Osteoblast (primary cell): Measurements from ENCODE around the genes PNO1 and CNRIP1.

- CAGE, long polyA plus RNA, result no peak
- RRBS, result no CpG with 5 or more reads among the region's 6 CpGs
Measured at GRCh38 chr2:65032154-65032535, 24.1 kb upstream of the CEP68 start.

- CAGE, long polyA plus RNA, result no peak
- RRBS, result no CpG with 5 or more reads among the region's 4 CpGs
Measured at GRCh38 chr2:65101042-65101471, 28.8 kb downstream of the RAB1A start.

GRCh38 chr2:65130988-65131347, 1.1 kb upstream of the RAB1A start:
- CAGE, long polyA plus RNA, result no peak
- RRBS, result no CpG with 5 or more reads among the region's 4 CpGs

GRCh38 chr2:65269896-65270357, 42.3 kb downstream of the ACTR2 start:
- CAGE, long polyA plus RNA, result no peak
- RRBS, result no CpG with 5 or more reads among the region's 2 CpGs

DNA sequence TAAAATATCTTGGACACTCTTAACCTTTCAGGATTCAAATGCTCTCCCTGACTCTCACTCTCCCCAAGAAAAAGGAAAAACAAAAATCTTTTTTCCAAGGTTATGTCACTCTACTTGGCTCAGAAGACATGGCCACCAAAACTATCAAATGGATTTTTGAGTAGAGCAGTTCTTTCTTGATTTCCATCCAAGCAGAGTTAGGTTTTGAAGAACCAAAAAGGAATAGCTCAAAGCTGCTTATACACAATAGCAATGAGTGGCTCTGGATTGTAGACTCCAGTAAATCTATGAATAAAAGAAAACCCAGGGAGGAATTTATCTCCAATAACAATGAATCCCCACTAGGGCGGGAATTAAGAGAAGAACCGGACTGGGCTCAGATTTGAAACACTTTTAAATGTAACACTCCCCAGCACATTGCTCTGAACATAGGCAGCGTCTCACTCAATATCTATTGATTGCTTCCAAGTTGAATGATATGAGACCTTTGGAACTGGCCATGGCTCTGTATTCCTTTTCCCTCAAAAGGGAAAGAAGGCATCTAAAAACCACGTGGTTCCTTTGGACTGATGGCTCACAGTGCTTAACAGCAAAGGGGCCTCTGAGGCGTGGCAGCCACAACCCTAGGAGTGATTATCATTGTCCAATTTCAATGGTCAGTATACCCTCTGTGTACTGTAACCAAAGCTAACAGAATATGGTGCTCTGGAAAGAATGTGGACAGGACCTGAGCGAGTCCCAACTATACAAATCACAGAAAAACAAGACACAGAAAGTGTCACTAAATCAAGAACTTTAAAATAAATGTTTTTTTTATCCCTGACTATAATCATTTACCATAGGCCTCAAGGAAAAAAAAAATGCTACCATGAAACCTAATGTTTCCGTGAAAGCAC, 68.2 kb downstream of the SPRED2 start:
- CAGE, long polyA plus RNA, result no peak
- RRBS, result no CpG with 5 or more reads among the region's 7 CpGs

GRCh38 chr2:65382622-65383438, 49.6 kb downstream of the SPRED2 start:
- CAGE, long polyA plus RNA, result no peak
- RRBS, result 3% methylated on average over 3 of the region's 20 CpGs

DNA sequence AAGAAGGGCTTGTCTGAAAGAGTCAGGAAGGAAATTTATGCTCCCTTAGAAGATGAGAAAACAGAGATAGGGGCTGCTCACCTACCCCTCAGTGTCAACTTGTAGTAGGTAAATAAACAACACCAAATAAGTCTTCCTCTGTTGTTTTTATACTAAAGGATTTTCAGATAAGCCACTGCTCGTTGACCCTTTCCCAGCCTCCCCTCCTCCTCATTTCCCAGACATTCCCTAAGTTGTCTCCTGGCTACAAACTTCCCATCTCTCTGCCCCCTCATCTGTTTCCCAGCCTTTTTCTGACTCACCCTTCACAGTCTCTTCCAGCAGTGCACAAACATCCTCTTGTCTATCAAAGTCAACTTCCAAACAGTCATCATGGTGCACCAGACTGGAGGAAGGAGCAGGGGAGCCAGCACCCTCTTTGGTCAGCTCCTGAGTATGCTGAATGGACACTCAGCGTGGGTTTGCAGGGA, 26.5 kb upstream of the SPRED2 start:
- CAGE, long polyA plus RNA, result no peak
- RRBS, result no CpG with 5 or more reads among the region's 2 CpGs

DNA sequence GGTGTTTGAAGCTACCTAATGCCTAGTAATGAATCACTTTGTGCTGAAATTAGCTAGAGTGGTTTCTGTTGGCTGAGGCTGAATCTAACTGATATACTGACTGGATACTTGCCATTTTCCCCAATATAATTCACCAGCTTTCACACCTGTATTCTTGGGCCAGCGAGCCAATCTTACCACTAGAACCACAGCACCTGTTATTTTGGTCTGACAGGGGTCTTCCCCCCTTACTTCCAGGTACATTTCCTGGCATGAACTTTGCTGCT, 347.7 kb upstream of the SPRED2 start:
- CAGE, long polyA plus RNA, result no peak
- RRBS, result no CpG with 5 or more reads among the region's 1 CpG

GRCh38 chr2:66426217-66426756, 8.6 kb upstream of the MEIS1 start:
- CAGE, long polyA plus RNA, result no peak
- RRBS, result 5% methylated on average over 23 of the region's 34 CpGs

DNA sequence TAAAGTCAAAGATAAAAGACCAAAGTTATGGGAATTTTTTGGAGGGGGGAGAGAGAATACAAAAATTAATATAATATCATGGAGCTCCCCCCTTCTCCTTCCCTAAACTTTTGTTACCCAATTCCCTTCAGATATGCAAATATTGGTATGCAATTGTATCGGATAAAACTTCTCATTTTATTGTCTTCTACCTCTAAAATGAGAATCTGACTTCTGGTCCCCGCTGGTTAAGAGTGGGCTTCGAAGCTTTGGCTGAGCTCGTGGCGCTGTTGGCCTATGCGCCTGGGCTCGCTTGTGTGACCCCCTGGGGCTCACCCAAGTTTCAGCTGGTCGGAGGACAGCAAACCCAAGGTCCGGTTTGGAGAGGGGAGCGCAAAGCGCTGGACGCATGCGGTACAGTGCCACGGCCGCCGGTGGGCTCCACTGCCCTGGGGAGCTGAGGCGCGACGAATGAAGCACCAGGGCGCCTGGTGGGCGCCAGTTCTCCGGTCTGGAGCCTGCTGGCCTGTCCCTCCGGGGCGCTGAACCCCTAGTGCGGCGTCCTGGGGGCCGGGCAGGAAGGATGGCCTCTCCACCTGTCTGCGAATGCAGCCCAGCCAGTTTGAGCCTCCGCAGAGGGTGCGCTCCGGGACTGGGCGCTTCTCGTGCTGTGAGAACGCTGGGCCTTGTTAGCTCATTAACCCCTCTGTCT, 10.2 kb downstream of the MEIS1 start:
- CAGE, long polyA plus RNA, result no peak
- RRBS, result 91% methylated on average over 22 of the region's 34 CpGs

- CAGE, long polyA plus RNA, result no peak
- RRBS, result no CpG with 5 or more reads among the region's 5 CpGs
Measured at GRCh38 chr2:66496668-66497074, 61.7 kb downstream of the MEIS1 start.

DNA sequence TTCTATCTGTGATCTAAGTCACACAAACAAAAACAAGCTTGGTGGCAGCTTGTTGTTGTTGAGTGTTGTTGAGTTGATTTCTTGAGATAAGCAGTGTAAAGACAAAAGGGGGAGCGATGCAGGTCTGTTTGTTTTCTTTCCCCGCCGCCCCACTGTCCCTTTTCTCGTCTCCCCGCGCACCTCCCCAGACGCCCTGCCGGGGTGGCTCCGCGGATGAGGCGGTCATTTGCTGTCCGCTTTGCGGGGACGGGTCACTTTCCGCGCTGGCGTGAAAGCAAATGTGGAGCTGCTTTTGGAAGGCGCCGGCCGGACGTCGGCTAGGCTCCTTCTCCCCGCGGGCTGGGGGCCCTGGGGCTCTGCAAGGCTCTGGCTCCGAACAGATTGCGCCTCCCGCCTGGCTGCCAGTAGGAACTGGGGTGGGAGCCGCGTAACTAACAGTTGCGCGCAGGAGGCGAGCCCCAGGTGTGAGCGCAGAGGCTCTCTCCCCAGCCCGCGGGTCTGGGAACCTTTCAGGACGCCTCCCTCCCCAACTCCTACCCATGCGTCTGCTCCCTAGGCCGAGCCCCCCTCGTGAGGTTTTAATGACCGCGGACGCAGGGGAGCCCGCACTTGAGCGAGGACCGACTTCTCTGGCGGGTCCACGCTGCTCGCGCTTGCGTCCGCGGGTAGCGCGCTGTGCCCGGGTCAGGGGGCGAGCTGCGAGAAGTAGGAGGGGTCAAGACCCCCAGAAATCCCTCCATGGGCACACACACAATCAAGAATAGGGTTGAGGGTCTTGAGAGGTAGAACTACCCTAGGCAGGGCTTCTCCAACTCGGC, 146.6 kb downstream of the MEIS1 start:
- CAGE, long polyA plus RNA, result no peak
- RRBS, result 17% methylated on average over 6 of the region's 58 CpGs

DNA sequence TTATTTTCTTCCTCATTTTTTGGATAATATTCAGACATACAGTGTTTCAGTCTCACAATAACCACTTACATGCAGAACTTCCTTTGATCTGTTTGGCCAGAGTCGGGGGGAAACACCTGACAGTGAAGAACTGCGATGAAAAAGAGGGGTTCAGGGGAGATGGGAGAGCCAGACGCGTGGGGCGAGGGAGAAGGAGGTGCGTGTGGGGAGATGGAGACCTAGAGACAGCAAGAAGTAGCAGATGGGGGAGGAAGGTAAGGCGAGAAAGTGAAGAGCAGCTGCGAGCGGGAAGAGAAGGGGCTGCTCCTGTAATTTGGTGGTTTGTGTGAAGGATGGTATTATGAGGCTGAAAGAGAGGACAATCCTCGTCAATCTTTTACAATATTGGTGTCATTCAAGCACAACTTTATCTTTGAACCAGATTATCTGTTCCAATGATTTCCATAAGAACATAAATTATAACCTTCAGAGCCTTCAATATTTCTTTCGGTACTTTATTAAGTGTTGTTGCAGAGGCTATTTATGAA, 148.7 kb downstream of the MEIS1 start:
- CAGE, long polyA plus RNA, result no peak
- RRBS, result no CpG with 5 or more reads among the region's 11 CpGs

DNA sequence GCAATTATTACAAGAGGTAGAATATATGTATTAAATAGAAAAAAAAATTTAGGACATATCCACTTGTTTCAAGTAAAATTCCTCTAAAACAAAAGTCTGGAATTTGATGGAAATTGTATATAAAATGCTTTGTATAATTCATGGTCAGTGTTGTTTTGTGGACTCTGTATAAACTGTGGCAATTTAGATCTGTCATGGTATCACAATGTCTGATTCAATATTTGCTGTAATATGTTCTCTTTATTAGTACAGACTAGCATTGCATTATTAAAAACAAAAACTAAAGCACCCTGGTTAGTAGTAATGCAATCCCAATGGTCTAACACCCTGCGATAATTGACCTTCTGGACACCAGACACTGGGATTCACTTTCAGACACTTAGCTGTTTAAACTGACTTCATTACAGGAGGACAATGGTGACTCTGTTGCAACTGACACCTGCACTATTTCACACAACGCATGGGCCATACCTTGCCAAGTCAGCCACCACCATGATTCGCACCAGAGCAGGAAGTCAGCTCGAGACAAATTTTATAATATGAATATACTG, 150.5 kb downstream of the MEIS1 start:
- CAGE, long polyA plus RNA, result no peak
- RRBS, result no CpG with 5 or more reads among the region's 4 CpGs

DNA sequence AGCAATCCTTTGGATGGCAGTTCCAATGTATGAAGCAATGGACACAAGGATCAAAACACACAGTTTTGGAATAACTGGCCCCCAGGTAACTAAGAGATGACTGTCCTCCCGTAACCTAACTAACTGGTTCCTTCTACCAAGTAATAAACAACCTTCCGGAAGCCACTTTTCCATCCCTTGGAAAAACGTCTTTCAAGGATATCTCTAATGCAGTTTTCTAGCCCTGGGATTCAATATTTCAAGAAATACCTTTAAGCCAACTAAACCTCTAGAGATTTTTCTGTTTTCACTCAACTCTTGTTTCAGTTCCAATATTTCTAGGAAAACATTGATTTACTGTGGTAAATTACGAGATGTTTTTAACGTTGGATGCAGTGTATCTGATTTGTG, 153.9 kb upstream of the ETAA1 start:
- CAGE, long polyA plus RNA, result no peak
- RRBS, result no CpG with 5 or more reads among the region's 5 CpGs

DNA sequence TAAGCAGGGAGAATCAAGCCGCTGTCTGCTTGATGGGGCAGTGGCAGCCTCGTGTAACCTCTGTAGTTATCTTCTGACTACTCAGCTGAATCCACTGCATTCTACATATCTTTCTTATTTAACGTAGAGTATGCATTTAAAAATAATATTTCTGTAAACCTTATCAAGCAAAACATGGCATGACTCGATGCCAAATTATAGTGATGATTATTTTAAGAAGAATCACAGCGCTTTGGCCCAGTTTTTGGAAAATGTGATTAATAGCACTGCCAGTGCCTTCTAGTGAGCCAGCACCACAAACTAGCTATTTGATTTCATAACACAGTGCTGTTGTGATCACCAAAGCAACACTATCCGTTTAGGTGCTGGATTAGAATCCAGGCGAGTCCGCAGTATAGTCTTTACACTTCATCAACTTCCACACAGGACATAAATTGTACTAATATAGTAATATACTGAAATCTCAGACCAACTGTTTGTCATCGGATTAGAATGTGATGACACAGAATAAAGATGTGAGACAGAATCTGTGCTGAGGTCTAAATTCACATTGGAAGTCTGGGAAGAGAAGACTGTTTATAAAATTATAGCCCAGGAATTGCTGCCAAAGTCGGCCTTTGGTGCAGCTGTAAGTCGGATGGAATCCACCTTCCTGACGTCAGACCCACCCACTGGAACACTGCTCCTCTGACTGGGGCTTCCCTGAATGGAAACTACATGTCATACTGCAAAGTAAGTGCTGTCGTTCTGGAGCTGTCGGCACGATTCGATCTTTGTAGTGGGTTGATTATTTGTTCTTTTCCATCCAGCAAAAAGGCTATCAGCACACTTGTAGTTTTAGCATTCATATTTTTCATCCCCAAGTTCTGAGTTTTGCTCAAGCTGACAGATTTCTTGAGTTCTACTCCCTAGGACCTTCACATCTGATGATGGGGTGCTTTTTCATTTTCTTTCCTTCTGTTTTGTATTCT, 136.4 kb upstream of the ETAA1 start:
- CAGE, long polyA plus RNA, result no peak
- RRBS, result no CpG with 5 or more reads among the region's 16 CpGs

- CAGE, long polyA plus RNA, result no peak
- RRBS, result no CpG with 5 or more reads among the region's 3 CpGs
Measured at GRCh38 chr2:67877361-67877666, 185.5 kb downstream of the C1D start.

GRCh38 chr2:68157668-68158677, at the start of gene PNO1:
TSS of gene PNO1 (plus strand) at chr2:68157888.
- CAGE, long polyA plus RNA, result start-site peak on the plus strand at chr2:68157906-68157949, 61 and 63 reads in 2 replicates
- RRBS, result 0% methylated on average over 7 of the region's 38 CpGs

GRCh38 chr2:68319302-68320024, at the start of gene CNRIP1:
TSS of gene CNRIP1 (minus strand) at chr2:68319949.
- CAGE, long polyA plus RNA, result start-site peak on the minus strand at chr2:68319400-68319490, 148 and 118 reads in 2 replicates; start-site peak on the minus strand at chr2:68319705-68319755, 262 and 323 reads in 2 replicates; start-site peak on the minus strand at chr2:68319913-68319999, 364 and 451 reads in 2 replicates
- RRBS, result 1% methylated on average over 35 of the region's 70 CpGs

- CAGE, long polyA plus RNA, result no peak
- RRBS, result no CpG with 5 or more reads among the region's 6 CpGs
Measured at GRCh38 chr2:68366046-68366699, 1.1 kb downstream of the PLEK start.